ENCODE results near the genes PARK7 and GPR157.

- PRO-cap, 2 experiments: peak in 2 of 2 experiments; most common plus-strand start chr1:7961943 (in 2); most common minus-strand start chr1:7961458 (in 2)
These were observed at the start of gene PARK7 for GRCh38 chr1:7961383-7962395. TSS of gene PARK7 (plus strand) at chr1:7961711.

DNA sequence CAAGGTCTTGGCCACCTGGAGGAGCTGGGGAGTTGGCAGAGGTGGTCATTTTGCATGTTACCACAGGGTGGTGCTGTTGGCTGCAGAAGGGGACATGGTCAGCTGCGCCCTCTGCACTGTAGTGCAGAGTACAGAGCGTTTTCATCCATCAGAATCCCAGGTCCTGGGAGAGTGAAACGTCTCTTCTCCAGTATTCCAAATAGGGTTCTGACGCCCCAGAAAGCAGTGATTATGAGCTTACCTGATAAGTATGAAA lies 13.8 kb downstream of the PARK7 start:
- PRO-cap, 2 experiments: no peak in any of the 2 experiments

GRCh38 chr1:8009683-8010005 lies 16.5 kb downstream of the ERRFI1 start:
- PRO-cap, 2 experiments: no peak in any of the 2 experiments

DNA sequence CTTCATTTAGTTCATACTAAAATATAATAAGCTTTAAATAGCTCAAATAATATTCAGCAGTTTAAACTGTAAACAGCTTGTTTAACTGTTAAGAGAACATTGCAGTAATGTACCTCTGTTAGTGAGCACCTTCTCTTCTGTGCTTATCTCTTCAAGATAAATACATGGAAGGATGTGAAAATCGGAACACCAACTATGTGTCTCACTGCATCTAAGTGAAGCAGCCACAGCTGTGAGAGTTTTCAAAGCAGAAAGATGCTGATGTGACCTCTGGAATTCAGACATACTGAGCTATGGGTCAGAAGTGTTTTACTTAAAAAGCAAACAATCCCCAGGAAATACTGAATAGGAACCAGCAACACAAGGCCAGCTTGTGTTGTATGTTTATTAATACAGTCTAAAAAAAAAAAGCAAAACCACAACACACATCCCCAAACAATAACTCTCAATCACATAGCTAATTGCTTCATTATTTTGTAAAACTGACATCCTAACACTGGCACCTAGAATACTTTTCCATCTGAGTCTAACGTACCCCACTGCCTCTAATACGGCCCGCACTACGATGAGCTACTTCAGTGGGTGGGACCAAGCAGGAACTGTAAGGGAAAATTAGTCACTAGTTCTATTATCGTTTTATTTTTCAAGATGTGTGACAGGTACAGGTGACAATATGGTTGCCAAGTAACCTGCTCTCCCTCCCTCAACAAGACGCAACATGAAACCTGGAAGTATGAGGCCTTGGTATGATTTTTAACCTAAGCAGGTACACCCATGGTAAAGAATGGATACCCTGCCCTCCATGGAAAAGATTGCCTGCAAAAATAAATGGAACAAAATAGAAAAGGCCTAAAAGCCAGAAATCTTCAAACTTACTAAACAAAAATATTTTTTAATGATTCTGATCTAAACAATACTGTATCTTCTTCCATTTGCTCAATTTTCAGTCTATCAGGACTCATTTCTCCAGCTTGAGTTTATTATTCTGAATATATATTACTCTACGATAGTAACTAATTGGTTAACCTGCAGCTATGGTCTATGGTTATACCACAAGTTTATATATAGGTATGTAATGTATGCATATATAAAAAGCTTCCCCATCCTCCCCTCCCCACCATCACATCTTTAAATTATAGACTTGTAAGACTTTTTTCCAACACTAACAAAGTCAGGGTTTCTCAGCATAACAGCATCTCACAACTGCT lies 13.8 kb downstream of the ERRFI1 start:
- PRO-cap, 2 experiments: no peak in any of the 2 experiments

DNA sequence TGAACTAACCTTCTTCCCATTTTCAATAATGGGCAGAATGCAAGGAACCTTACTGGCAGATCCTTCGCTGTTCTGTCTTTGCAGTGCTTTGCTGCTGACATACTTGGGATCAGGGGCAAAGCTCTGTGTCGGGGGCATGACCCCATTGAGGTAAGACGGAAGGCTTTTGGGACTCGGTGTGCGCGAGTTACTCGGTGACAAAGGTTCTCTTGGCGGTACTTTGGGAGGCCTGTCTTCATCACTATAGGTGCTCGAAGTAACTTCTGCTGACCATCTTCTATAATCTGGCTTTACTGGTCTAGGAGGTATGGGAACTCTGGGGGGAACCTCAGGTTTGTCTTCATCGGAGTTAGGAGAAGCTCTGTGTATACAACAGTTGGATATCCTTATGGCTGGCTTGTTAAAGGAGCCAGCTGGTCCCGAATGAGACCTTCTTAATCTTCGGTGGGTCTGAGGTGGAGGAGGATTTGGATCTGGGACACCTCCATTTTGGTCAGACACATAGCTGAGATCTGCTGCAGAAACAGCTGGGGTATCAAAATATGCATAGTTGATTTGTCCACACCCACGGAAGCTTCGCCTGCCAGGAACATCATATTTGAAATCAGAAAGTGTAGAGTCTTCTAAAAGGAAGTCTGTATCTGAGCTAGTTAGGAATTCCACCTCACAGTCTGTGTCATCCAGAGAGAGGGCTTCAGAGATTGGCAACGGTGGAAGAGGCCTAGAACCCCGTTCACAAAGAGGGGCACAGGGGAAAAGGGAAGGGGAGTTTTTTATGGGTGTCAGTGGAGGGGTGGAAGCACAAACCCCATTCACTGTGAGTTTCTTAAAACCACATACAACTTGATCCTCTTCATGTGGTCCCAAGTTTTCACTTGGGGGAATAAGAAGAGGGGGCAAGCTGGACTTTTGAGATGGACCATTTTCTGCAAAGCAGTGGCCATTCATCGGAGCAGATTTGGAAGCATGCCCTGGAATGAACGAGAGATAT lies 12.4 kb downstream of the ERRFI1 start:
- PRO-cap, 2 experiments: no peak in any of the 2 experiments

GRCh38 chr1:8014938-8015557 lies 11.1 kb downstream of the ERRFI1 start:
- PRO-cap, 2 experiments: no peak in any of the 2 experiments

GRCh38 chr1:8136786-8137048 lies 110.6 kb upstream of the ERRFI1 start:
- PRO-cap, 2 experiments: no peak in any of the 2 experiments

DNA sequence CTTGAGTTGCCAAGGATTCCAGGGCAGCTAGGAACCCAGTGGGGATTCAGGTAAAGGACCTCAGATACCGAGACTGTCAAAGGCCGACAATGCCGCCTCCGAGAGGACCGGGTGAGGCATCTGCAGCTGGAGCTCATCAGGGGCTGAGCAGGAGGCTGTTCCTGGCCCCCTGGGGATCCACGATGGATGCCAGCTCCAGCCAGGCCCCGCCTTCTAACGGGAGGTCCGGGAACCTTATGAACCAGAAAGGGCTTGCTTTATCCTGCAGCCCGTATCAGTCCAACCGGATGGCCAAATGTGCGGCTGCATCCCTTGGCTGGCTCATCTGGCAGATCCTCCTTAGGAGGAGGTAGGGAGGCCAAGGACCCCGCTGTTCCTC lies 32.0 kb downstream of the SLC45A1 start:
- PRO-cap, 2 experiments: no peak in any of the 2 experiments

DNA sequence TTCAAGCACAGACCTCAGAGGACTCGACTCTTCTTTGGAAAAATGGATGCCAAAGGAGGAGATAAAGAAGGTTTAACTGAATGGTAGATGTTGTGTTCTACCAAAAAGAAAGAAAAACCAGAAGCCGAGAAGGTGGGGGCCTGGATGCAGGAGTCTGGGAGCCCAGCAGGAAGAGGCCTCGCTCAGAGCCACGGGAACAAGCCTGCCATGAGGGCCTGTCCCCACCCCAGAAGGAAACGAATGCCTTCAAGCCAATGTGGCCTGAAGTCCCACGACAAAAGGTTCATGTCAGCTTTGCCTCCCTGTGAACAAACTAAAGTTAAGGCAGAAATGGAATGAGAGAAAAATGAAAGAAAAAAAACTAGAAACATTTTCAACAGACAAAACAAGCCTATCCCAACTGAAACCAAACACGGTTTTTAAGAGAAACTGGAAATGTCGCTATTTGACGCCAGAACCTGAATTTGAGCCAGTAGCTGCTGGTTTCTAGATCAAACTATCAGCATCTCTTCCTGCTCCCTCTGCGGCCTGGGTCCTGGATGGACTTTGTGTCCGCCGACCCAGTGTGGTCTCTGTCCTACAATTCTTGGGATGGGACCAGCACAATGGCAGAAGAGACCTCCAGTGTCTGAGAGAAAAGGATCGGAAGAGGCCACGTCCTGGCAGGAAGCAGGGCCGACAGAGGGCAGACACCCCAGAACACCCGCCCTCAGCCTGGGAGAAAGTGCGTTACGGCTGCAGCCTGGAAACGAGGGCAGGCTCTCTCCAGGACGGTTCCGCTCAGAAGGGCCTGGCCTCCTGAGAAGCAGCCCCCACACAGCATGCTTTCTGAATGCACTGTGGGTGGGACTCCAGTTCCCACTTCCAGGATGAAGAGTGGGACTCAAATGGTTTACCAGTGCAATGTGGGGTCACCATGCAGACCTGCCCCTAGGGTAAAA lies 35.2 kb downstream of the SLC45A1 start:
- PRO-cap, 2 experiments: no peak in any of the 2 experiments

- PRO-cap, 2 experiments: no peak in any of the 2 experiments
These were observed 101.1 kb downstream of the SLC45A1 start for GRCh38 chr1:8419036-8419392.

DNA sequence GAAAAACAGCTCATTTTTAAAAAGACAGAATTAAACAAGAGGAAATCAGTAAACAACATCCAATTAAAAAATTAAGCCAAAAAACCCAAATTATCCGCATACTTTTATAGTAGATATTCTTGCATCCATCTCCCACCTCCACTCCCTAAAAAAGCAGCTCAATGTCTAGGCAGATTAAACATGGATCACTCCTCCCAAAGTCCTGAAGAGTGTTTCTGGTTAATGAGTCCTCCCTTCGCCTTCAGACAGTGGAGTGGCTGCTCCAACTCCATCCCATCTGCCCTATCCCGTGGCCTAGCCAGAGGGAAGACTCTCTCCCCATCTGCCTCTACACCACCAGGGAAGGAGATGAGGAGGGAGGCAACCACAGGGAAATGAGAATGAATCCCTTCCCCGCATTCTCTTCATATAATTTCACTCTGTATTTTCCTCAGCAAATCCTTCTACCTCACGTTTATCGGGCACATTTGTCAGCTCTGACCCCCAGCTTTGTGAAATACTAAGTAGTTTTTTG lies 103.8 kb downstream of the SLC45A1 start:
- PRO-cap, 2 experiments: no peak in any of the 2 experiments

DNA sequence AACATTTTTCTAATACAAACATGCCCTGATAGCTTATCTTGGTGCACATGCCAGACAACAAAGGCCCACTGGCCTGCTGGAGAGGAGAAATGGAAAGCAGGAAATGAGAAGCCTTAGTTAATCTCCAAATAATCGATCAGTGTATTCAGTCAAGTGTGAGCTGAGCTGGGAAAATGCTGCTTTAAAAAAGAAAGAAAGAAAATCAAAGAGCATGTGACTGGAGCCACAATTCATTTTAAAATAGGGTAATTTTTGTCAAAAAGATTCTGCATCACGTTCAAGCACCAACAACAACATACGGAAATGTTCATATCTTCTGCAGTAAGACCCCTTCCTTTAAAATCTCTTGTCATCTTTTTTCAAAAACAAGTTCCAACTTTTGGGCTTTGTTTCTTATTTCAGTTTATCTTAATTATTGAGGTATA lies 245.7 kb downstream of the RERE start:
- PRO-cap, 2 experiments: no peak in any of the 2 experiments

GRCh38 chr1:8626360-8626959 lies 191.0 kb downstream of the RERE start:
- PRO-cap, 2 experiments: no peak in any of the 2 experiments

DNA sequence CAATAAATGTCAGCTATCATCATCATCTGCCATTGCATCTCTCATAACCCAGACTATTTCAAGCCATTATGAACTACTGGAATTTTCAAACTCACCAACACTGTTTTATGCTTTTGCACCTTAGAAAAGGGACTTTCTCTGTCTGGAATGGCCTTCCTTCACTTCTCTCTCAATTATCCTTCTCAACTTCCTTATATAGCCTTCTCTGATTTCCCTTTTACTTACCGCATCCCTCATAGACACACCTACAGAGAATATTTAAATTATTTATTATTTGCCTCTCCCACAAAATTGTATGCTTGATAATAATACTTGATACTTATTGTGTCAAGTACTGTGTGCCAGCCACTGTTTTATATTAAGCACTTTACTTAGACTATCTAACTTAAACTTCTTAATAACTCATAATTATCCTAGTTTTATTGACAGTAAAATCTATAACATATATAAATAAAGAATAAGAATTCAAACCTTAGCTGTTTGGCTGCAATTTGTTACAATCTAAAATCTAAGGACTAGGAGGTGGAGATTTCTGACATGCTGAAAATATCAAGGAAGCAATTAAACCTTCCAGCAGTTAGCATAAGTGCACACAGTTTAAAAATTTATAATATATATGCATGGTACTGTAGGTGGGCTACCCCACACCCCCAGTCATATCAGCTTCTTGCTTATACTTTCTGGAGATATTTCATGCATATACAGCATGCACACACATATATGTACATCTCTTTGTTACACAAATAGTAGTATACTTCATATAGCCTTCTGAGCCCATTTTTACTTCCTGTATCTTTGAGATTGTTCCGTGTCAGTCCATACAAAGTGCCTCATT lies 82.5 kb downstream of the RERE start:
- PRO-cap, 2 experiments: no peak in any of the 2 experiments

DNA sequence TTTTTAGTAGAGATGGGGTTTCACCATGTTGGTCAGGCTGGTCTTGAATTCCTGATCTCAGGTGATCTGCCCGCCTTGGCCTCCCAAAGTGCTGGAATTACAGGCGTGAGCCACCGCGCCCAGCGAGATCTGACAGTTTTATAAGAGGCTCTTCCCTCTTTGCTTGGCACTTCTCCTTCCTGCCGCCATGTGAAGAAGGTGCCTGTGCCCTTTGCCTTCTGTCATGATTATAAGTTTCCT lies 22.5 kb downstream of the ENO1 start:
- PRO-cap, 2 experiments: peak in 1 of 2 experiments; most common minus-strand start position 130 of the sequence (in 1)

DNA sequence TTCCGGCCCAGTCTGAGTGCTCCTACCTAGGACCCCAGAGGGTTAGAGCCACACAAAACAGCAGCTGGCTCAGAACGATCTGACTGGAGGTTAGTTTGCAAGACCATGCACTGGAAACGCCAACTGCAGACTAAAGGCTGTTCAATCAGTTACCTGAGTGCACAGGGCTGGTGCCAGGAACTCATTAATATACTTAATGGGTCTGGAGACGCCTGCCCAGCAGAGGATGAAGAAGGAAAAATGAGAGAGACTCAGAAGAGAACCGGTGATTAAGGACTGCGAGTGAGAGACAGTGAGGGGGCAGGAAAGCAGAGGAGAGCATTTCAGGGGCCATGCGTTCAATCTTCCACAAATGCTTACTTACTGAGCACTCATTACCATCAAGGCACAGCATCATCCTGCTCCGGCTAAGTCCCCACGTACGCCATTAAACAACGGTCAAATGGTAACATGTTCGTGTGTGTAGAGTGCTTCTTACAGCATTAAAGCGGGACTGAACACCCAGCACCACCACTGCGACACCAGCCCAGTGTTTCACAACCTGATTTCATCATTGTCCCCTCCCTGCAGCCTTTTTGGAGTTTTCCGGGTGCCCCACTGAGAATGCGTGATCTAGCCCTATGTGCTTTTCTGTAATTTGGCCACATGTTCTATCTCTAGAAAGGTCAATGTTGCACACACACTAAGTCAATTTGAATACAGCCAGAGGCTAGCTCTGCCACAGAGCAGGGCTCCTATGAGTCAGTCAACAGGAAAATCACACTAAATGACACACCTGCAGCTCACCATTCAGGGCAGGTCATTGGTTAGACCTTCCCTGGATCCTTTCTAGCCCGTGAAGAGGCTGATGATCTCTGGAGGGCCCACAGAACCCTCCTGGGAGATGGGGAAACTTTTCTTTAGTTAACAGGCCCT lies 7.6 kb downstream of the ENO1 start:
- PRO-cap, 2 experiments: peak in 2 of 2 experiments; most common plus-strand start position 690 of the sequence (in 1); most common minus-strand start position 136 of the sequence (in 1)

DNA sequence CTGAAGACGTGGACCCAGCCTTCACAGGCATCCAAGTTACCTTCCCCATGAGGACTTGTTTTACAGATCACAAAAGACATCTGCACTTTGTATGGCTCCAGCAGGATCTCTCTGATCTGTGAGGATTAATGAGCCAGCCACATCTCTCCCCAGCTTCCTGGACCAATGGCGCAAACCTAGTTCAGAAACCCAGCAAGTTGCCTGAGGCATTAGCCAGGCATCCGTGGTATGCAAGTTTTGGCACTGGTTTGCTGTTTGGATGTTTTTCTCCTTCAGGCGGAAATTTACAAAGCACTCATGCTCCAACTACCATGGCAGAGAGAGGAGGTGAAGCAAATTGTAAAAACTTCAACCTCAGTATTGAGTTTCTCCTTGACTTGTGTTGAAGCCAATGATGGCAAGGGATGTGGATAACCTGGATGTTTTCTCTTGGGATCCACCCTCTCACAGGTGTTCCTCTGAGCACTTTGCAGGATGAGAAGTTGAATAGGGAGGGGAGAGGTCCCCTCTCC lies 25.5 kb upstream of the ENO1 start:
- PRO-cap, 2 experiments: no peak in any of the 2 experiments

DNA sequence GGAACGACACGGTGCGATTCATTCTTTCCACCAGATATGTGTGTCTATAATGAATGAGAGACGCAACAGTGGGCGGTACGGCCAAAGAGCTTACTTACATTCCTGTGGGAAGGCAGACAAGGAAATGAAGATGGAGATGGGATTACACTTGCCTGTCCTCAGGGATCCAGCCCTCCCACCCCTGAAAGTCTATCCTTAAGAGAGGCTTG lies 31.4 kb downstream of the CA6 start:
- PRO-cap, 2 experiments: no peak in any of the 2 experiments

- PRO-cap, 2 experiments: no peak in any of the 2 experiments
These were observed 3.0 kb upstream of the SLC2A7 start for GRCh38 chr1:9029192-9029624.

GRCh38 chr1:9128524-9129361 lies at the start of gene GPR157:
TSS of gene GPR157 (minus strand) at chr1:9129102.
- PRO-cap, 2 experiments: peak in 2 of 2 experiments; most common minus-strand start chr1:9129102 (in 2)